Pericardium fibroblast (primary cell): Measurements from ENCODE around the gene SIN3B.

GRCh38 chr19:16133324-16134138, 10.0 kb upstream of the HSH2D start:
- RAMPAGE, long total RNA, result no peak

DNA sequence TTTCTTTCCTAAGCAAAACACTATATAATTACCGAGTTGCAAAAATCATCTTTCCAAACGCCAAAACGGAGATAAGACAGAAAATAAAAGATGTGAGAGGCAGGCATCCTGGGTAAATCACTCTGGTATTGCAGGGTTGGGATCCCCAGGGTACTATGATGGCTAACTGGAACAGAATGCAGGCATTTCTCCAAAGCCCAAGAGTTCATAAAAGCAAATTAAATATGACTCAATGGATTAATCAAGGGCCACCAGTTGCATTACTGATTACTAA, 694 bp upstream of the AP1M1 start:
- RAMPAGE, long total RNA, result no peak

GRCh38 chr19:16285784-16286799, 38.5 kb upstream of the KLF2 start:
- RAMPAGE, long total RNA, result no peak

DNA sequence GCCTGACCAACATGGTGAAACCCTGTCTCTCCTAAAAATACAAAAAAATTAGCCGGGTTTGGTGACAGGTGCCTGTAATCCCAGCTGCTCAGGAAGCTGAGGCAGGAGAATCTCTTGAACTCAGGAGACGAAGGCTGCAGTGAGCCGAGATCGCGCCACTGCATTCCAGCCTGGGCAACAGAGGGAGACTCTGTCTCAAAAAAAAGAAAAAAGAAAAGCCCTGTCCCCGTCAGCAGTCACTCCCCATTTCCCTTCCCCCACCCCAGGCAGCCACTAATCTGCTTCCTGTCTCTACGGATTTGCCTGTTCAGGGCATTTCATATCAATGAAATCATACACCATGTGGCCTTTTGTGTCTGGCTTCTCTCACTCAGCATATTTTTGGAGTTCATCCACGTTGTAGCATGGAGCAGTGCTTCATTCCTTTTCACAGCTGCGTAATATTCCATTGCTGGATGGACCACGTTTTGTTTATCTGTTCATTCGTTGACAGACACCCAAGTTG, 36.2 kb upstream of the KLF2 start:
- RAMPAGE, long total RNA, result no peak

- RAMPAGE, long total RNA, result no peak
Observed at GRCh38 chr19:16290473-16291212, 34.0 kb upstream of the KLF2 start.

- RAMPAGE, long total RNA, result no peak
Observed at GRCh38 chr19:16328308-16328931, 3.8 kb downstream of the KLF2 start.

GRCh38 chr19:16371142-16372416, 47.0 kb downstream of the KLF2 start:
- RAMPAGE, long total RNA, result no peak

DNA sequence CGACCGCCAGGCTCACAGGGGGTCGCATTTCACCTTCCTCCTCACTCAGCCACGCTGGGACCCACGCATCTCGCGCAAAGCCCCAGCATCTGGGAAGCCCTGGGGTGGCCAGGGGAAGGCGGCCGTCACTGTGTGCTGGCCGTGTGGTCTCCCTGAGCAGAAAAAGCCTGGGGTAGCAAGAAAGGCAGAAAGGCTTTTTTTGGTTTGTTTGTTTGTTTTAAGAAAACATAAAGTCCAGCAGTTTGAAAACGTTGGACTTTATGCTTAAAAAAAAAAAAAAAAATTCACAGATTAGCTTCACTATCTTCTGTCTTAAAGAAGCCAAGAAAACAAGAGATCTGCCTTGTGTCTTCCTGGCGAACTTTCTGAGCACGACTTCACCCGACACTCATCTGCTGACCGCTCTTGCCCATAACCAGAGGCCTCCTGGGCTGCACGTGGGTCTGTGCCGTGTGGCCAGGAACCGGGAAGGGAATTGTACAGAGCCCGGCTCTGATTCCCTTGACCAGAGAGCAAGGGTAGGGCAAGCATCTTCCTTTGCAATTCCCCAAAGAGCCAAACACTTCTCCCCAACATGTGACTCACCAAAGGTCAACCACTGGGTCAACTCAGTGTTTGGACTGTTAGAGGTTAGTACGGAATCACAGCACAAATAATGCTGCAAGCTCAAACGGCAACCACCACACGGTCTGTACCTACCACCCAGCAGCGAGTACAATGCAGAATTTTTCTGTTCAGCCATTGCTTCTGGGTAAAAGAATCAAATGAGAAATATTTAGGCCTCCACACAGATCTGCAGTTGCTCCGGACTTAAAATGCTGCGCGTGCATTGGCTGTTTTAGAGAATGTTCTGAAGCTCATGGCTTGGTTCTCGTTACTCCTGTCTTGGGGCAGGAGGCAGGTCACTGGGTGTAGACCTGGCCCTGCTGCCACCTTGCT, 48.9 kb downstream of the KLF2 start:
- RAMPAGE, long total RNA, result no peak

DNA sequence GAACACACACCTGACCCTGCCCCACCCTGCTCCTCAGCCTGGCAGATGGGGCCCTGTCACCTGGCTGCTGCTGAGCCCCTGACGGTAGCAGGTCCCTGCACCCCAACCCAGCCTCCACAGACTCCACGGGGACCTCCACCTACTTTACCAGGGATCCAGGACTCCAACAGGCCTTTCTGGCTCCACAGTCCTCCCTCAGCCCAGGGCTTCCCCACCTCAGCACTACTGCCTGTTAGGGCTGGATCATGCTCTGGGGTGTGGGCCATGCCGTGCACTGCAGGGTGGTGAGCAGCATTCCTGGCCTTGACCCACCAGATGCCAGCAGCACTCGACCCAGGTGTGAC, 42.2 kb downstream of the EPS15L1 start:
- RAMPAGE, long total RNA, result no peak

- RAMPAGE, long total RNA, result no peak
Observed at GRCh38 chr19:16531566-16531805, 10.8 kb downstream of the CHERP start.

DNA sequence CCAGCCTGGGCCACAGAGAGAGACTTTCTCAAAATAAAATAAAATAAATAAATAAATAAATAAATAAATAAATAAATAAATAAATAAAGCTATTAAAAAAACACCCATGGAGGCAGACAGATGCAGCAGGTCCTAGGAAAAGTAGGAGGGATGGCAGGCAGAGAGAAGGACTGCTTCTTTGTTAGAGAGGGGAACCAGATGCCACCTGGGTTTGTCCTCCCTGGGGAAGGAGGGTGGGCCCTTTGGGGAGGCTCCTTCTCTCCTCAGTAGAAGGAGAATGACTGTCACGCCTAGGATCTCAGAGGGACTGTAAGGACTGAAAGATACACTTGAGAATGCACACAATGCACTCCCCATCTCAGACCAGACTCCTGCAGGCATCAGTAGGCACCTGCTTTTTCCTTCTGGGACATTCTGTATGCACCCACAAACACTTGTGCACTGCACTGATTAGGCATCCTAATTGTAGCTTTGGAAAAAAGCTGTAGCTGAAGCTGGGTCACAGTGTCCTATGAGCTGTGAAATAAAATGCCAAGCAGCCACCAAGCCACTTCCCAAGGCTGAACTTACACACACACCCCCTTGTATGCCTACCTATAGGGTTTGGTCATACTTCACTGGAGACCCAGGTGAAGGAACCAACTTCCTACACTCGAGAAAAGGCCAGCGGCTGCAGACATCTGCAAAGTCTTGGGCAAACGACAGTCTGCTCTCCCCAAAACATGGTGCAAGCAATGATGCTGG, 19.0 kb upstream of the SLC35E1 start:
- RAMPAGE, long total RNA, result no peak

- RAMPAGE, long total RNA, result no peak
Observed at GRCh38 chr19:16829107-16830251, at the start of gene SIN3B. TSS of gene SIN3B (plus strand) at chr19:16829398.

GRCh38 chr19:16863528-16863810, 25.3 kb upstream of the F2RL3 start:
- RAMPAGE, long total RNA, result no peak

DNA sequence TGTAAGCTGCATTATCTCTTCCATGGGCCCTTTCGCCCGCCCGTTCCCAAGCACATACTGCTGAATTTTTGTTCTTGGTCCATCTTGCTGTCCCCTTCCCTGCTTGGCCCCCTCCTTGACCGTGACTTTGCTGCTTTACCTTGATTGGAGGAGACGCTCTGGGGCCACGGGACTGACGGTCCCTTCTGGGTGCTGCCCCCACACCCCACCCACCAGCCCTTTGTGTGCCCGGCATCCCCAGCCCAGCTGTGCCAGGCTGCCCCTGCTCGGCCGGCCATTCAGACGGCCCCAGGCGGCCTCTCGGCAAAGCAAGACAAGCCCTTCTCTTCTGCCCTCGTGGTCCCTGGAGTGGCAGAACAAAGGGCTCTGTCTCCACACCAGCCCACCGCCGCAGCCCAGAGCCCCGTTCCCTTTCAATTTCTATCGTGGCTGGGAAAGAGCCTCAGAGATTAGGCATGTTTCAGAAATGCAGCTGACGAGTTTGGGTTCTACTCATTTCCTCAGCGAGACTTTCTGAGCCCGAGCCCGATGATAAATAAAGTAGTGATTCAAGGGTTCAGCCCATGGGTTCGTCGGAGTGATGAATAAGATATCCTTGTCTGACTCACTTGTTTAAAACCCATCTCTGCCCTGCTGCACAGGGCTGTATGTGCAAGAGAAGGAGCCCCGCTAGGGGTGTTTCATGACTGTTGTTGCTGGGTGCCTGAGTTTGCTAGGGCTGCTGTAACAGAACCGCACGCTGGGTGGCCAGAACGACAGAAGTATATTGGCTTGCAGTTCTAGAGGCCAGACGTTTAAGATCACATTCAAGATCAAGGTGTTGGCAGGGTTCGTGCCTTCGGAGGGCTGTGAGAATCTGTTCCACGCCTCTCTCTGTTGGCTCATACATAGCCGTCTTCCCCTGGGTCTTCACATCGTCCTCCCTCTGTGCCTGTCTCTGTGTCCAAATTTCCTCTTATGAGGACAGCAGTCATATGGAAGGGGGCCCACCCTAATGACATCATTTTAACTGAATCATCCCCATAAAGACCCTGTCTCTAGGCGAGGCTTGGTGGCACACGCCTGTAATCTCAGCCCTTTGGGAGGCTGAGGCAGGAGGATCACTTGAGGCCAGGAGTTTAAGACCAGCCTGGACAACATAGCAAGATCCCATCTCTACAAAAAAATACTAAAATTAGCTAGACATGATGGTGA, 4.4 kb downstream of the MYO9B start:
- RAMPAGE, long total RNA, result no peak

DNA sequence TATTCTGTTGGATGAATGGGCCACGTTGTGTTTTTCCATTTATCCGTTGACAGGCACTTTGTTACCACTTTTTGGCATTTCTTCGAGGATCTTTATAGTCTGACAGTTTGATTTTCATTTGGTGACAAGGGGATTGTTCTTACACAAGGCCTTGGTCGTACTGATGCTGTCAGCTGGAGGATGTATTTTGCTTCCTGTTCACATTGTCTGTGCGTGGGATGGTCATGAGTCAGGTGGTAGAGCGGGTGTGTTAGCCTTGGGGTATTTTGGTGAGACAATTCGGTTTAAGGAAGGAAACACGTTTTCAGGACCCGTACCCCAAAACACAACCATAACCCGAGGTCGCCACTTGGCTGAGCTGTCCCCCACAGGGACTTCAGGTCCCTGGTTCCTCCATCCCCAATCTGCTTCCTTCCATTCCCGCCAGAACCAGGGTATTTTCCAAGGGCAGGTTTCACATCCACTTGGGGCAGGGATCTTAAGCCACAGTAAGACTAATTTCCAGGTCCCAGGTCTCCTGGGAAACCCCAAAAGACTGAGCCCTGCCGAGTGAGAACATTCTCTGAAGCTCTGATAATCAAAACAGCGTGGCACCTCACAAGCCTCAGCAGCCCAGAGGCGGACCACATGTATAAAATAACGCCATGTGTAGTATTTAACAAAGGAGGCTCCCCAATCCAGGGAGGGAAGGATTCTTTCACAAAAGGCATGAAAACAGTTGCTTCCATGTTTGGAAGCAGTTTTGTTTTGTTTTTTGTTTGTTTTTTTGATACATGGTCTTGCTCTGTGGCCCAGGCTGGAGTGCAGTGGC, 15.1 kb downstream of the MYO9B start:
- RAMPAGE, long total RNA, result no peak

DNA sequence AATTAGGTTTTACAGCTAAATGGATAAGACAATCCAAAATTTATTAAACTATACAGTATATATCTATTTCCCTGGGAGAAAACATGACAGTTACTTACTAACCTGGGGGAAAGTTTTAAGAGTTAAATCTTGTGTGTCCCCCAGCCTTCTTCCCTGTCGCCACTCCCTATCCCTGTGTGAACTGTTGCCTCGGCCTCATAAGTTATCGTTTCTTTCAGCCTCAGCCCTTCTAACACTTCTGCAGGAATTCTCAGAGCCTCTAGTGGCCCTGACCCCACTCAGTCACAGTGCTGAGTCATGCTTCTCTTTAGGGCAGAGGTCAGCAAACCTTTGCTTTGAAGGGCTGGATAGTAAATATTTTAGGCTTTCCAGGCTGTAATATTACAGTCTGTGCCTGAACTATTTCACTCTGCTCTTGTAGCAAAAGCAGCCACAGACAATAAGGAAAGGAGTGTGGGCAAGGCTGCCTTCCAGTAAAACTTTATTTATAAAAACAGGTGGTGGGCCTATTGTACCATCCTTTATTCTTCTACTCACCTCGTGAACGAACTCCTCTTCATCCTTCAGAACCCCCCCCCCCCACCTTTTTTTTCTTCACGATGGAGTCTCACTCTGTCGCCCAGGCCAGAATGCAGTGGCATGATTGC, 22.0 kb downstream of the MYO9B start:
- RAMPAGE, long total RNA, result no peak

GRCh38 chr19:17212914-17213428, 2.2 kb upstream of the USE1 start:
- RAMPAGE, long total RNA, result no peak

- RAMPAGE, long total RNA, result no peak
Observed at GRCh38 chr19:17255275-17255715, 9.2 kb downstream of the USHBP1 start.

DNA sequence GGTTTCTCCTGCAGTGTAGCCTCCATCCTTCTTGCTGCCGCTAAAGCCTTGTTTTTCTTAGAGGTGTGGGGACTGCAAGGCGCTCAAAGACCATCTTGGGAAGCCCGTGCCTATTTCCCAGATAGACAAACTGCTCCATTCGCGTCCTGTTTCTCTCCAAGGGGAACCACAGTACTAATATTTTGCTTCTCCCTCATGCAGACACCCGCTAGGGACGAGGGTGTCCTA, 301 bp downstream of the BABAM1 start:
- RAMPAGE, long total RNA, result no peak

GRCh38 chr19:17496989-17497467, 14.4 kb upstream of the PGLS start:
- RAMPAGE, long total RNA, result no peak